ENCODE data around the gene RESF1.

- PRO-cap, 2 experiments = no peak in any of the 2 experiments
Measured at GRCh38 chr12:31326881-31327216, 899 bp upstream of the SINHCAF start.

- PRO-cap, 2 experiments = no peak in any of the 2 experiments
Measured at GRCh38 chr12:31369477-31369964, 43.6 kb upstream of the SINHCAF start.

DNA sequence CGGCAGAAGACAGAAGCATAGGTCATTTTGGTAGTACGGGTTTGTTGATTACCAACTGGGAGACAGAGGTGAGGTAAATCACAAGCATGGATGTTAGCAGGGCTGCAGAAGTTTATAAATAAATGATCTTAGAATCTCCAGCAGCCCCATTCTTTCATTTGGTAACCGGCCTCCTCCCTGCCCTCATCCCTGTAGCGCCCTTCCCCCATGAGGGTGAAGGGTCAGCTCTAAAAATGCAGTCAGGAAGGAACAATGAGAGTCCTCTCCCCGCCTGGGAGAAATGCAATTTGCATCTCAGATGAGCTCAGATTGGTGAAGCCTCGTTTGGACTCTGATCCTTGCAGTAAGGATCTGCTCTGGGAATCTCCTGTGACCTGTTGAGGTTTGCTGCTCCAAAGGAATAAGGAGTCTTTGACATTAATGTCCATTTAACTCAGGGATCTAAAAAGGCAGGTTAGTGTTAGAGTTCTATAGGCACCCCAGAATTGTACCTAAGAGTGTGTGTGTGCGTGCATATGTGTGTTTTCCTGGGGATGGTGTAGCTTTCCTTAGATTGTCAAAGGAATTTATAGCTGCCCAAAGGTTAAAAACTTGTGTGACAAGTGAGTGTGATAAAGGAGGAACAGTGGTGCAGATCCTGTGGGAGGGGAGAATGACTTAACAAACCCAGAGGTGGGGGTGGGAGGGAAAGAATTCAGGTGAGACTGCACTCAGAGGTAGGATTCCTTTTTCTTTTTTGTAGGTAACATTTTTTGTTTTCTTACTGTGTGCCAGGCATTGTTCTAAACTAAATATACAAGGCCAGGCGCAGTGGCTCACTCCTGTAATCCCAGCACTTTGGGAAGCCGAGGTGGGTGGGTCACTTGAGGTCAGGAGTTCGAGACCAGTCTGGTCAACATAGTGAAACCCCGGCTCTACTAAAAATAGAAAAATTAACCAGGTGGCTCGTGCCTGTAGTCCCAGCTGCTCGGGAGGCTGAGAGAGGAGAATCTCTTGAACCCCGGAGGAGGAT lies 45.1 kb upstream of the SINHCAF start:
- PRO-cap, 2 experiments = peak in 2 of 2 experiments; most common plus-strand start position 343 of the sequence (in 2); most common minus-strand start position 191 of the sequence (in 2)

DNA sequence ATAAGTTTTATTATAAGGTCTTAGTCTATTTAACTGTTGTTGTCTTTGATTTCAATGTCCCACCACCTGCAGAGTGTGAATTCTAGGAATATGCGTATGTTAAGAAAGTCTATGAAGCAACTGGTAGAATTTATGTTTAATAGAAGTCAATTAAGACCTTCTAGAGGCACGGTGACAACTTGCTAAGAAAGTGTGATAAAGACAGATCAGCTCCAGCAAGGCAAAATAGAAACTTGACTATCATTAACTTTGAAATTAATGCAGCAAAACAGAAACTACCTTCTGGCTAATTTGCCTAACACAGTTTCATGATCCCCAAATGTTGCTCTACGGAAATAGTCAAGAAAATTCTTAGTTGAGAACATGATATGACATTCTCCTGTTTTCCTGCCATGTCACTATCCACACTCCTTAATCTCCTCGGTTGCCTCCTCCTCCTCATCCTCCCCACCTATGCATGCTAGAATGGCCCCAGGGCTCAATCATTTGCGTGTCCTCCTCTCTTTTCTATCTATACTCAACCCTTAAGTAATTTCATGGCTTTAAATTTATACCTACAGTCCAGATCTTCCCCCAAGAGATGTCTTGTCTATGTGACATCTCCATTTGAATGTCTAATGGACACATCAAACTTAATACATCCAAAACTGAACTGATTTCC lies 4.2 kb downstream of the DENND5B start:
- PRO-cap, 2 experiments = no peak in any of the 2 experiments

DNA sequence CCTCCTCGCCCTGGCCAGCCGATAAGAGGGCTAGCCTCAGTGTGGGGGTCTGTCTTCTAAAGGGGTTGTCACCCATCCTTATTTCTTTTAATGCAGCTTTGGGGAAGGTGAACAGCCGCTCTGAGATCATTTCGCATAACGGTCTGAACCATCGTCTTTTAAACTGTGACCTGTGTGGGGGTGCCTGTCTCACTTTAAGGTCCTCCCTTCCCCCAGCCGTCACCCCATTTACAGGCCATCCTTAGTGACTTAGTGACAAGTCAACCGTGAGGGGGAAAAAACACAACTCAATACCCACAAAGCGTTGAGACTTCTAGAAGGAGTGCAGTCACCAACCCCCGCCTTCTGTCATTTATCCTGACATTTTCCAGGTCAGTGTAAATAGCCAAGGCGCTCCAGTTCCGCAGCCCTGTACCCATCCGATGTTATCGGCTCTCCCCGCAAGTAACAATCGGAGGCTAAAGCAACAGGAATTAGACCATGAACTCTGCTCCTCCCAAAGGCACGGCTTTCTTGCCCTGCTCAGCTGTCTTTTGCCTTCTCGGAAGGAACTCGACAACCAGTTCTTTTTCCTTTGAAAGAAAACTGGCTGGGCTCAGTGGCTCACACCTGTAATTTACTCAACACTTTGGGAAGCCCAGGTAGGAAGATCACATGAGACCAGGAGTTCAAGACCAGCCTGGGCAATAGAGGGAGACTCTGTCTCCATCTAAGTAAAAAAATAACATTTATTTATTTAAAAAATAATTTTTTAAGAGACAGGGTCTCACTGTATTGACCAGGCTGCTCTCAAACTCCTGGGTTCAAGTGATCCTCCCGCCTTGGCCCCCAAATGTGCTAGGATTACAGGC lies 659 bp upstream of the DENND5B start:
- PRO-cap, 2 experiments = peak in 1 of 2 experiments; most common minus-strand start position 453 of the sequence (in 1)

DNA sequence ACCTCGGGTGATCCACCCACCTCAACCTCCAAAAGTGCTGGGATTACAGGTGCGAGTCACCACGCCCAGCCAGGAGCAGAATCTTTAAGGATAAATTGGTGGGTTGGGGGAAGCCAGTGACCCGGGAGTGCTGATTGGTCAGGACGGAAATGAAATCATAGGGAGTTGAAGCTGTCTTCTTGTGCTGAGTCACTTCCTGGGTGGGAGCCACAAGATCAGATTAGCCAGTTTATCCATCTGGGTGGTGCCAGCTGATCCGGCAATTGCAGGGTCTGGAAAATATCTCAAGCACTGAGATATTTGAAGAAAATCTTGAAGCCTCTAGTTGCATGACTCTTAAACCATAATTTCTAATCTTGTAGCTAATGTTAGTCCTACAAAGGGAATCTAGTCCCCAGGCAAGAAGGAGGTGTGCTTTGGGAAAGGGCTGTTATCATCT lies 4.9 kb upstream of the AMN1 start:
- PRO-cap, 2 experiments = no peak in any of the 2 experiments

DNA sequence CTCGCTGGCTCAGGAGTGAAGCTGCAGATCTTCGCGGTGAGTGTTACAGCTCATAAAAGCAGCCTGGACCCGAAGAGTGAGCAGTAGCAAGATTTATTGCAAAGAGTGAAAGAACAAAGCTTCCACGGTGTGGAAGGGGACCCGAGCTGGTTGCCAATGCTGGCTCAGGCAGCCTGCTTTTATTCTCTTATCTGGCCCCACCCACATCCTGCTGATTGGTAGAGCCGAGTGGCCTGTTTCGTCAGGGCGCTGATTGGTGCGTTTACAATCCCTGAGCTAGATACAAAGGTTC lies 12.7 kb upstream of the H3-5 start:
- PRO-cap, 2 experiments = no peak in any of the 2 experiments

DNA sequence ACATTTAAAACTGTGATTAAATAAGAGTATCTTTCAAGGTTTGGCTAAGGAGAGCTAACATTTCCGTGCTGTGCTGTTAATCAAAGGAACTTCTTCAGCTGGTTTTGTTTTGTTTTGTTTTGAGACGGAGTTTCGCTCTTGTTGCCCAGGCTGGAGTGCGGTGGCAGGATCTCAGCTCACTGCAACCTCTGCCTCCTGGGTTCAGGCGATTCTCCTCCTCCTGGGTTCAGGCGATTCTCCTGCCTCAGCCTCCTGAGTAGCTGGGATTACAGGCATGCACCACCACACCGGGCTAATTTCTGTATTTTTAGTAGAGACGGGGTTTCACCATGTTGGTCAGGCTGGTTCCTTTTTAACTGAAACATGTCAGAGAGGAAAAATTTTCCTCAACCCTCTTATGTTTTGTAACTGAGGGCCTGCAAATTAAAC lies 30.6 kb upstream of the RESF1 start:
- PRO-cap, 2 experiments = no peak in any of the 2 experiments

DNA sequence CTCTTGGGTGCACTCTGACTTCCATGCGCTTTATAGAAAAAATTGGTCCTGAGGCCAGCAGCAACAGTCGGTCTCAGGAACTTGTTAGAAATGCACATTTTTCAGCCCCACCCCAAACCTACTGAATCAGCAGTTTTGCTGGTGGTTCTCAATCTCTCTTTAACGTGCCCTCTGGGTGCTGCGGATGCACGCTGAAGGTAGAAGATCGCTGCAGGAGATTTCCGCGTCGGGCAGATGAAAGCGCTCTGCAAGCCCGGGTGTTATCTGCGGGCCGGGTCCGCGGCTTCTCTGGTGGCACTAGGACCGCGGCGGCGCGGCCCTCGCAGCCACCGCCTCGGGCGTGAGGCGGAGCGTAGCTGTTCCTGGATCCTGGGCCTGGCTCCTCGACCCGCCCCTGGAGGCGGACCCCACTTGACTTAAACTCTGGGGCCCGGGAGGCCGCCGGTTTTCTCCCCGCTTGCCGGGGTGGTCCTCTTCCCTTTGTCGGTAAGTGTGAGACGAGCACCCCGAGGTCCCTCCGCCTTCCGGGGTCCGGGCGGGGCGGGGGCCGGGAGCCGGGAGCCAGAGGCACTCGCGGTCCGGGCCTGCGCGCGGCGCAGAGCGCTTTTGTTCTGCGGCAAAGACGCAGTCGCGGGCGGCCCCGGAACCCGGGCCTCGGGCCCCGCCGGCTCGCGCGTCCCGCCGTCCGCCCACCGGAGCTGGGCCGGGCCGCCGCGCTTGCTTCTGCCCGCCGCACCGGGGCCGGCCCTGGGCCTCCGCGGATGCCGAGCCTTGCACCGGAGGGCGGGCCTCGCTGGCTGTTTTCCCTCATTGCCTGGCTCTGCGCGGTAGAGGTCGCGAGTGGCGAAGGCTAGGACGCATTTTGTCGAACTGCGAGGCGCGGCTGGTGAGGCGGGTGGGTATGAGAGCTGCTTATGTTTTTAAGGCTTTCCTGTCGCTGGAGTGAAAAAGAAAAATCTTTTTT lies at the start of gene RESF1:
Gene RESF1 (plus strand): TSS at position 410 of the 964 bp plus-strand sequence.
- PRO-cap, 2 experiments = peak in 2 of 2 experiments; most common plus-strand start position 414 of the sequence (in 2); most common minus-strand start position 822 of the sequence (in 2)

DNA sequence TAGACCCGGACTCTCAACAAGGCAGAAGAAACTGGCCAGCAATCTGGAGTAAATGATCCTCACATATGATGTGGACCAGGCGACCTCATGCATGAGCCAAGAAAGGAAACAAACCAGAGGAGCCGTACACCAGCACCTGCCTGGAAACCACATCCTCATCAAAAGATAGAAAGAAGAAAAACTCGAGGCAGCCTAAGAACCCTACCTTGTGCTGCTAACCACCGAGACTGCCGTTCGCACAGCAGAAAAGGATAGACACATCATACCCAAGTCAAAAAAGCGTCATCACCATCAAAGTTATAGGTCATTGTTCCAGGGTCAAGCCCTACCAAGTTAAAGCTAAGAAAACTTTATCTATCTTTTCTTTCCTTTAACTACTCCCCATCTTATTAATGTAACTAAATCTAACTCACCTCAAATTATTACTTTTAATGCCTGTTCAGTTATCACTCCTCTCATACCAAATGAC lies 66.7 kb downstream of the RESF1 start:
- PRO-cap, 2 experiments = no peak in any of the 2 experiments

- PRO-cap, 2 experiments = no peak in any of the 2 experiments
Measured at GRCh38 chr12:32107670-32108311, 1.1 kb downstream of the BICD1 start.

GRCh38 chr12:32138509-32139428 lies 32.1 kb downstream of the BICD1 start:
- PRO-cap, 2 experiments = no peak in any of the 2 experiments

- PRO-cap, 2 experiments = no peak in any of the 2 experiments
Measured at GRCh38 chr12:32486227-32486592, 86.9 kb downstream of the FGD4 start.

DNA sequence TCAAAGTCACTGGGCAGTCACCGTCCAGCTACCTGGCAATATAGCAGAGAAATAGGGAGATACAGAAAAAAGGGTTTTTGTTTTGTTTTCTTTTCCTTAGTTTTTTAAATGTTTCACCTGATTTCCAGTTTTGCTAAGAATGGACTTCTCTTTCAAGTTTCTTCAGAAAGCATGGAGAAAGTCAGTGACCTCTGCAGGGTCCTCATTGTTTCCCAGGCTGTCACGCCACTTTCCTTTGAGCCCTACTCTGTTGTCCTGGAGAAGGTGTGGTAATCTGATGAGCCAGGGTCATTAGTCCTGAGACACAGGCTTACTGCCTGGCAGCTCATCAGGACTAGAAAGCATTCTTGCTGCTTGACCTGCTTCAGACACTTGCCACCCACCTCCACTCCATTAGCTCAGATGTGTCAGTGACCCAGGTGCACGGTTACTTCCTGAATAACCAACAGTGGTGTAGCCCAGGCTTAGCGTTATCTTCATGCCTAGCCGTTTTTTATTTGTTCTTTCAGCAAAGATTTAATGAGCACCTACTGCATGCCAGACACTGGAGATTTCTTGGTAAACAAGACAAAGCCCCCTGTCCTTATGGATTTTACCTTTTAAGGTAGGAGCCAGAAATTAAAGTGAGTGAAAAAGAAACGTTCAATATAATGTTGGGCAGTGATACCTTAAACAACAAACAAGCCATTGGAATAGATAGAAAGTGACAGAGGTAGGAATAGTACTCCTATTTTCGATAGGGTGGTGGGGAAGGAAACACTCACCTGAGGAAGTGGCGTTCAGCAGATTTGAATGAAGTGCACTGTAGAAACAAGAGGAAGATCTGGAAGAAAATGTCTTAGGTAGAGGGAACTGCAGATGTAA lies 94.0 kb downstream of the FGD4 start:
- PRO-cap, 2 experiments = no peak in any of the 2 experiments

GRCh38 chr12:32628804-32629264 lies 50.3 kb upstream of the DNM1L start:
- PRO-cap, 2 experiments = no peak in any of the 2 experiments

GRCh38 chr12:32821281-32821719 lies 65.6 kb upstream of the YARS2 start:
- PRO-cap, 2 experiments = no peak in any of the 2 experiments

DNA sequence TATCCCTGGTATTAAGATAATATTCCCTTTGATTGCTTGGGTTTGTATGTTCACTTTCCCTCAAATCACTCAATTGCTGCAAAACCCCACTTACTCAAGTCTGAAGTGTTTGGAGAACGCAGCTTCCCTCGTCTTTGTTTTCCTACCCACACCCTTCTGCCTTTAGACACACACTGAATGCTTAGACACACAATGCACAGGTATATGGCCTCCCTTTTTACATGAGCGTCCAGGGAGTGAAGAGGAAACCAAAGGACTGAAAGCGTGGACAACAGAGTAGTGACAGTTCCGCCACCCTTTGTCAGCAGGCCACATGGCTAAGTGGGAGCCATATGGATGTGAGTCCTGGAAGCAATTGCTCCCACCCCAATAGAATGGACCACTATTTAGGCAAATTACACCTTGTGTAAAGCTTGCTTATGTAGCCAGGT lies 1.3 kb upstream of the PKP2 start:
- PRO-cap, 2 experiments = no peak in any of the 2 experiments

DNA sequence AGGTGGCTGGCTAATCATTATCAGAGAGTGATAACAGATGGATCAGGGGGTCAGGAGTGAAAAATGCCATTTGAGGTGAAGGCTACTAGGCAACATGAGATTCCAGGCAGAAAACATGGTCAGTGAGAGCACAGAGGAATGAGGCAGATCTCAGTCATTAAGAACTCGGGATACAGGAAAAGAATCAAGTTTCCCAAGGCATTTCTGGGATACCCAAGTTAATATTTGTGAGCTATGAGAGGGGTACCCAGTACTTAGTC lies 77.1 kb upstream of the ALG10 start:
- PRO-cap, 2 experiments = no peak in any of the 2 experiments

DNA sequence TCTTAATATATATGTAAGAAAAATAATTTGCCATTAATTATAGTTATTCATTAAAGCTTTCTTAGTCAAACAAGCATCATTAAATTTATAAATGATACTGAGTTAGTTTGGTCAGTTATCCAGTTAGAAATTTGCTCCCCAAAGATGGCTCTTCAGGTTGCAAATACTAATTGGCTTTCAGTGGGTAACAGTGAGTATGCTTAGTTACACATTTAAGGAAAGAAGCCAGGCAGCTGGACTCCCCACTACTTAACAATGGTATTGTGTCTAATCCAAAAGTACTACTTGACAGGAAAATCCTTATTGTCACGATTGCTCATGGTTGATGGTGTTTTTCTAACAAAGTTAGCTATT lies 33.5 kb upstream of the ALG10 start:
- PRO-cap, 2 experiments = no peak in any of the 2 experiments

- PRO-cap, 2 experiments = no peak in any of the 2 experiments
Measured at GRCh38 chr12:34346693-34346954, 324.3 kb downstream of the ALG10 start.

Measured in Colon Carcinoma Metastatic in the Brain (tissue), 2 donors.